SK-N-DZ (cell line): ENCODE measurements around a stretch of chr17.

GRCh38 chr17:59211159-59211706, 1.4 kb downstream of the SMG8 start:
RAMPAGE:
- cytosol, long total RNA = no peak
- nucleus, long total RNA = no peak

DNA sequence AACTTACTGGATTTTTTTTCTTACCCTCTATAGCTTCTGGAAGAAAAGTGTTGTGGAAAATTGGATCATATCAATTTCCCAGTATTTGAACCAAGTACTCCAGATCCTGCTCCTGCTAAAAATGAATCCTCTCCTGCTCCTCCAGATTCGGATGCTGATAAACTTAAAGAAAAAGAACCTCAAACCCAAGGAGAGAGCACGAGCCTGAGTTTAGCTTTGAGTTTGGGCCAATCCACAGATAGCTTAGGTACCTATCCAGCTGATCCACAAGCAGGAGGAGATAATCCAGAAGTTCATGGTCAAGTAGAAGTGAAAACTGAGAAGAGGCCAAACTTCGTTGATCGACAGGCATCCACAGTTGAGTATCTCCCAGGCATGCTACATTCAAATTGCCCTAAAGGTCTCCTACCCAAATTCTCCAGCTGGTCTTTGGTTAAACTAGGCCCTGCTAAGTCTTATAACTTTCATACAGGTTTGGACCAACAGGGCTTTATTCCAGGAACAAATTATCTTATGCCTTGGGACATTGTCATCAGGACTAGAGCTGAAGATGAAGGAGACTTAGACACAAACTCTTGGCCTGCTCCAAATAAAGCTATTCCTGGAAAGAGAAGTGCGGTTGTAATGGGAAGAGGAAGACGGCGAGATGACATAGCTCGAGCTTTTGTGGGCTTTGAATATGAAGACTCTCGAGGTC, 3.0 kb downstream of the SMG8 start:
RAMPAGE:
- cytosol, long total RNA = no peak
- nucleus, long total RNA = no peak

DNA sequence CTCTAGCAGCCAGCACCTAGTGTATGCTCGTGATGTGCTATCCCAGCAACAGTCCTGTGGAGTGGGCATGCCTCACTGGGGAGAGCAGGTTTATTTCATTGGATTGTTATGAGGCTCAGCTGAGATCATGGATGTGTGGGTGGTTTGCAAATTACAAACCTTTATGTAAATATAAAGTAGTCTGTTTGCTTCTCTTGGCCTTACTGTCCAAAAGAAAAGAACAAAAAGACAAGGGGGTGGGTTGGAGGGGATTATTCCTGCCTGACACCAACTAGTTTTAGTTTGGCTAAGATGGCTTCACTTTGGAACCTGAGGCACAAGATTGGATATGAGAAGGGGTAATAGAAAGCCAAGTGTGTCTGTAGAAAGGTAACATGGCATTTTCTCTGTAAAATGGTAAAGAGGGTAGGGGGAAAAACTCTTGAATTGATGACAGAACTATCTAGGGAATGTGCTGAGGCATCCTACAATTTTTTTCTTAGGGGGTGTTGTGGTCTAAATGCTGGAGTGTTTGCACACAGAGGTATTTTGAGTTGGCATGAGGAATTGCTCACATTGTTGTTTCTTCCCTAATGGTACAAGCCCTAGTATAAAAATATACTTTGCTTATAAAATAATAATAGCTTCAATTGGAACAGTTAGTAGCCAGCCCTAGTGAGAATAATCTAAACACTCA, 25.7 kb downstream of the YPEL2 start:
RAMPAGE:
- cytosol, long total RNA = no peak
- nucleus, long total RNA = no peak

DNA sequence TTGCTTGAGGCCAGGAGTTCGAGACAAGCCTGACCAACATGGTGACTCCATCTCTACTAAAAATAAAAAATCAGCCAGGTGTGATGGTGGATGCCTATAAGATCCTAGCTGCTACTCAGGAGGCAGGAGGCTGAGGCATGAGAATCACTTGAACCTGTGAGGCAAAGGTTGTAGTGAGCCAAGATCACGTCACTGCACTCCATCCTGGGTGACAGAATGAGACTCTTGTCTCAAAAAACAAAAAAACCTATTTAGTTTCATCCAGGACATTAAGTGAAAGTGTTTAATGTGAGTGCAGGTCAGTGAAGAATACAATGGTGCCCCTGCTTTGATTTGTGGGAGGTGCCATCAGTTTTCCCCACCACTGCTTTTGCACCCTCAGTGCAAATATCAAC, 11.8 kb downstream of the PTRH2 start:
RAMPAGE:
- cytosol, long total RNA = no peak
- nucleus, long total RNA = no peak

DNA sequence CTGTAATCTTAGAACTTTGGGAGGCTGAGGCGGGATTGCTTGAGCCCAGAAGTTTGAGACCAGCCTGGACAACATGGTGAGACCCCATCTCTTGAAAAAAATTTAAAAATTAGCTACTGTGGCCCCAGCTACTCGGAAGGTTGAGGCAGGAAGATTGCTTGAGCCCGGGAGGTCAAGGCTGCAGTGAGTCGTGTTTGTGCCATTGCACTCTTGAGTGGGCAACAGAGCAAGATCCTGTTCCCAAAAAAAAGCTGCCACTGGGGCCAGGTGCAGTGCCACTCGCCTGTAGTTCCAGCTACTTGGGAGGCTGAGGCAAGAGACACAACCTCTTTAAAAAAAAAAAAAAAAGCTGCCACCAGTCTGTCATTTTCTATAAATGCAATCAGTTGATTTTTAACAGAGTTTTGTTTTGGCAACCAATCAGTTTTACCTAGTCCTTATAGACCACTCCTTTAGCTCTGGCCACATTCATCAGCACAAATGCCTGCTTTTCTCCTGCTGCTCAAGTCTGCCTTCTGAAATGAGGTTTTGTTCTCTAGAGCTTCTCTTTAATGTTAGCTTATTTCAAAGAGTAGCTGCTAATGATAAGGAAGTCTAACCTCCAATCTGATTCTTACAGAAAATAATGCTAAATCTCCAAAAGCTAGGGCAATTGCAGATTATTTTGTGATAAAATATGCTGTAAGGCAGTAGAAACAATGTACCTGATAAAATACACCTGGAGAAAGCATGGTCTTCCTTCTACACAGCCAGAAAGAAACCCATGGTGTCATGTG, 64.9 kb downstream of the TUBD1 start:
RAMPAGE:
- cytosol, long total RNA = no peak
- nucleus, long total RNA = no peak

DNA sequence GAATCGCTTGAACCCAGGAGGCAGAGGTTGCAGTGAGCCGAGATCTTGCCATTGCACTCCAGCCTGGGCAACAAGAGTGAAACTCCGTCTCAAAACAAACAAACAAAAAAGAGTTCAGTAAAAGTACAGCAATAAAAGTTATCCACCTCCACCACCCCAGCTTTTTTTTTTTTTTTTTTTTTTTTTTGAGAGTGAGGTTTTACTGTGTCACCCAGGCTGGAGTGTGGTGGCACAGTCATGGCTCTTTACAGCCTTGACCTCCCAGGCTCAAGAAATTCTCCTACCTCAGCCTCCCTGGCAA, 48.9 kb downstream of the TUBD1 start:
RAMPAGE:
- cytosol, long total RNA = no peak
- nucleus, long total RNA = no peak

RAMPAGE:
- cytosol, long total RNA = no peak
- nucleus, long total RNA = no peak
These were observed 9.4 kb upstream of the HEATR6 start for GRCh38 chr17:60087992-60088586.

DNA sequence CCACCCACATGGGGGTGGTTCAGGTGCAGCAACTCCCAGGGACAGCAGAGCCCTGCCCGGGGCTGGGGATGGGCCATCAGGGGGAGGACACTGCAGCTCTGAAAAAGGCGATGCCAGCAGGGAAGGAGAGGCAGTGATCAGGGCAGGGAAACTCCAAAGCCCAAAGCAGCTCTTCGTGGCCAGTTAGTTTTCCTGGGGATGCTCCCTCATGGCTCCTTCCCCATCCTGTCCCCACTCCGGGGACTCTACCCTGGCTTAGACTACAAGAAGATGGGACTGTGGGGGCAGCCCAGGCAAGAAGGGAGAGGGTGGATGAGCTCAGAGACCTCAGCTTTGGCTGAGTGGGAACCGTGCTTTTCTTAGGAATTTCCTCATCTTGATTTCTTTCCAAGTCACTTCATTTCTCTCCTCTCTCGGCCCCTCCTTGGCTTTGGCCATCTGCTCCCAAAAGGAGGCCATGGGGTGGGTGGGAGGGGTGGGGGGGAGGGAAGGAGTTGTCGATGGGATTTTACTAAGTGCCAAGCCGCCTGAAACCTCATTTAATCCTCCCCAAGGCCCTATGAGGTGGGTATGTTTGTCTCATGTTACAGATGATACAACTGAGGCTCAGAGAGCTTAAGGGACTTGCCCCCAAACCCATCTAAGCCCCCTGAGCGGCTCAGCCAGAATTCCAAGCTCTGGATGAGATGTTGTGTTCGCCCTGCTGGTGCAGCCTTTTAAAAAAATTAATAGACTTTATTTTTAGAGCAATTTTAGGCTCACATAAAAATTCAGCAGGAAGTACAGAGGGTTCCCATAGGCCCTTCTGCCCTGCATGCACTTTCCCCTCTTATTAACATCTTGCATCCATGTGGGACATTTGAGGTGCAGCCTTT, 4.2 kb downstream of the CA4 start:
RAMPAGE:
- cytosol, long total RNA = no peak
- nucleus, long total RNA = no peak

DNA sequence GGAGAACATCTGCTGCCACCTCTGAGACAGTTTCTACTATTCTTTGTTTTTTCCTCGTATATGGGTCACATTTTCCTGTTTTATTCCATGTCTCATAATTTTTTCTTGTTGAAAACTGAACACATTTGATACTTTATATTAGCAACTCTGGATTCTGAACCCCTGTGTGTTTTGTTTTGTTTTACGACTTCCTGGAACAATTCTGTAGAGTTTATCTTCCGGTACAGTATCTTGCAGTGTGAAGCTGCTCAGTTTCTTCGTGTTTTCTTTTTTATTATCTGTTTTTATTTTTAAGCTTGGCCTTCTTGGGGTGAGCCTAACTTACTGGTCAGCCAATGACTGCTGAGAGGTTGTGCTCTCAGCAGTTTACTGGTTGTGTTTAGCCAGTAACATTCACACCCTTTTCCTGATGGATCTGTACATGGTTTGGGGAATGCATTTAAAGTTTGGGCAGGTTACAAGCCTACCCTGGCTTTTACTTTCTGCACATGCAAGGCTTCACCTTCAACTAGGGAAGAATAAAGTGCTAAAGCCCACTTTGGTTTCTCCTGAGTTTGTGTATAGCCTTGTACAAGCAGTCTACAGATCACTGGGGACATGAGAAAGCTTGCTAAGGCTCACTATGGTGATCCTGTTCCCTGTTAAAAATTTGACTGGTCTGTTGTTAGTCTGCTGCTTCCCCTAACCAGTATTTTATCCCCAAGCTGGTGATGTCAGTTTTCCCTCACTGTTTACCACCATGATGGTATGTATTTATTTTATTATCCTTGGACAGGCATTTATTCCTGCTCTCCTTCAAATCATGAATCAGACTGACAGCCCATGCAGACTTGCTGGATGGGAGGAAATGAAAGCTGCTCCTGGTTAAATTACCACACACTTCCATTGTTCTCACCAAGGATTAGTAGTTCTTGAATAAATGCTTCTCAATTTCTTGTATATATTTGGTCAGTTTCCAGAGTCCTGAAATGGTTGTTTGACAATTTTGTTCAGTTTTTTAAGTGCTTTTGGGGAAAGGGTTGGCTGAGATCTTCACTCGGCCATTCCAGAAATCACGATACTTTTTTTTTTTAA, 99.4 kb downstream of the CA4 start:
RAMPAGE:
- cytosol, long total RNA = no peak
- nucleus, long total RNA = no peak

RAMPAGE:
- cytosol, long total RNA = no peak
- nucleus, long total RNA = no peak
These were observed 948 bp downstream of the USP32 start for GRCh38 chr17:60390813-60391557.

DNA sequence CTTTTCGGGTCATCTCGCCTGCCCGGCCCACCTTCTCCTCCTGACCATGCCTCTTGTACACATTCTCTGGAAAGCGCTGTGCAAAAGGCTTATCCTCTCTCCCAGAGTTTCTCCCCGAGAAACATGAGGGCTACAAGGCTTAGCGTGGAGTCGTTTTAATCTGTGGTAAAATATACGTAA, 755 bp upstream of the USP32 start:
RAMPAGE:
- cytosol, long total RNA = no peak
- nucleus, long total RNA = no peak

RAMPAGE:
- cytosol, long total RNA = no peak
- nucleus, long total RNA = no peak
These were observed 811 bp downstream of the APPBP2 start for GRCh38 chr17:60525273-60525588.

DNA sequence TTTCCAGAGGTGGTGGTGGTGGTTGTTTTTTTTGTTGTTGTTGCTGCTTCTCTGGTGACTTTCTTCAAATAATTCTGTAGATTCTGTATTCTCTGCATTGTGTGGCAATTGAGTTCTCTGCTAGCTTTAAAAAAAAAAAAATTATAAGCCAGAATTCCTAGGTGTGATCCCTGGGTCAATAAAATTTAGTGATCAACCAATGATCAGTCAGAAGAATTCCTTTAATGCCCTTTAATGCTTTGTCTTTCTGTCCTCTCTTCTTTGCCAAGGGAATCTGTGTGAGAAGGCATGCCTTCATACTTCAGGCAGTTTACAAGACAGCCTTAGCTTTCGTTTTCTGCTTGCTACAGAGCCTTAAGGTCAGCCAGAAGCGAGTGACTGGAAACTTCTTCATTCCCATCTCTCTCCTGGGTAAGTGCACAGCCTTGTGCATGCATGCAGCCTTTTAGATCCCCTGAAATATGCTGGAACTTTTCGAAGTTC, 23.0 kb upstream of the PPM1D start:
RAMPAGE:
- cytosol, long total RNA = no peak
- nucleus, long total RNA = no peak

DNA sequence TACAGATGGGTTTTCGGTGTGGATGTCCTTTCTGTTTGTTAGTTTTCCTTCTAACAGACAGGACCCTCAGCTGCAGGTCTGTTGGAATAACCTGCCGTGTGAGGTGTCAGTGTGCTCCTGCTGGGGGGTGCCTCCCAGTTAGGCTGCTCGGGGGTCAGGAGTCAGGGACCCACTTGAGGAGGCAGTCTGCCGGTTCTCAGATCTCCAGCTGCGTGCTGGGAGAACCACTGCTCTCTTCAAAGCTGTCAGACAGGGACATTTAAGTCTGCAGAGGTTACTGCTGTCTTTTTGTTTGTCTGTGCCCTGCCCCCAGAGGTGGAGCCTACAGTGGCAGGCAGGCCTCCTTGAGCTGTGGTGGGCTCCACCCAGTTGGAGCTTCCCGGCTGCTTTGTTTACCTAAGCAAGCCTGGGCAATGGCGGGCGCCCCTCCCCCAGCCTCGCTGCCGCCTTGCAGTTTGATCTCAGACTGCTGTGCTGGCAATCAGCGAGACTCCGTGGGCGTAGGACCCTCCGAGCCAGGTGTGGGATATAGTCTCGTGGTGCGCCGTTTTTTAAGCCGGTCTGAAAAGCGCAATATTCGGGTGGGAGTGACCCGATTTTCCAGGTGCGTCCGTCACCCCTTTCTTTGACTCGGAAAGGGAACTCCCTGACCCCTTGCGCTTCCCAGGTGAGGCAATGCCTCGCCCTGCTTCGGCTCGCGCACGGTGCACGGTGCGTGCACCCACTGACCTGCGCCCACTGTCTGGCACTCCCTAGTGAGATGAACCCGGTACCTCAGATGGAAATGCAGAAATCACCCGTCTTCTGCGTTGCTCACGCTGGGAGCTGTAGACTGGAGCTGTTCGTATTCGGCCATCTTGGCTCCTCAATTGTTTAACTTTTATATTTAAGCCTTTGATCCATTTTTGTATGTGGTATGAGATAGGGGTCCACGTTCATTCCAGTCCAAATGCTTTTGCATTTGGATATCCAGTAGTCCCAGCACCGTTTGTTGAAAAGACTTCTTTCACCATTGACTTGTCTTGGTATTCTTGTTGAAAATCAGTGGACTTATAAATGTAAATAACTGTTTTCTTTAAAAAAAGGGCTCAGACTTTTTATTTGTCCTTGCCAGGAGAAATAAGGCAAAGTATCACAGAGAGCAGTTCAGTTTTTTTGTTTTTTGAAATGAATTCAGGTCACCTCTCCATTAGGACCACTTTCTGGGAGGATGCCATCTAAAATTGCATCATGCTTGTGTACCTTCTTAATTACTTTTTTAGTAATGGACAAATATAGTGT, 209.4 kb downstream of the BCAS3 start:
RAMPAGE:
- cytosol, long total RNA = no peak
- nucleus, long total RNA = no peak

GRCh38 chr17:61200816-61201428, 198.7 kb upstream of the TBX2 start:
RAMPAGE:
- cytosol, long total RNA = no peak
- nucleus, long total RNA = no peak

DNA sequence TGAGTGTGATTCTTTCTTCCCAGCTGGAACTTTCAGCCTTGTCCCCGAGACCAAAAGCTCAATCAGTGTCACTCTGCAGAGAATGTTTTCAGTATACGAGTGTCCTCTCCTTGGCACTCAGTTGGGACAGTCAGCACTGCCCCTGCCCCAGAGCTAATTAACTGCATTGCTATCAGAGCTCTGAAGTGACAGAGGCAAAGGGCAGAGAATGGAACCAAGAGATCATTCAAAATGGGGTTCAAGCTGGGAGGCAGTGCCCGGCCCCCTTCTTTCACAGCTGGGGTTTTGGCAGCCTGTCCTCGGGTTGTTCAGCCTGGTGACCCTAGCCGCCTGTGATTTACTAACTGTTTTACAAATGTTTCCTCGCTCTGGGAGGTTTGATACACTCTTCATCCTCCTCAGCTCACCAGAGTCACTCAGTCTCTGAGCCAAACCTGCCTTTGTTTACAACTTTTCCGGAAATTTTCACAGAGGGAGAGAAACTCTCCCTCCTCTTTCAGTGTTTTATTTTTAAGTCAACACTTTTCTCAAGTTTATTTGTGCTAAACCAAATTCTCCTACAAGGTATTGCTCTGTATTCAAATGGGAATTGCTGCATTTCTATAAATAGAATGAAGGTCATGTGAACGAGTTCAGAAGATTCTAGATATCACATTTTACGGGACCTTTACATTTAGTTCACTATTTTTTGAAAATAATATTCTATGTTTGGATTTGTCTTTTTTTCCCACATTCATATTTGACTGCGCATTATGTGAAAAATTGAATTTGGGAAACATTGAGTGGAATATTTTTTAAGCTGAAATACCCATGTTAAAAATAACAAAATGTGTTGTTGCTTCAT, 195.7 kb upstream of the TBX2 start:
RAMPAGE:
- cytosol, long total RNA = no peak
- nucleus, long total RNA = no peak

GRCh38 chr17:61239285-61239771, 160.3 kb upstream of the TBX2 start:
RAMPAGE:
- cytosol, long total RNA = no peak
- nucleus, long total RNA = no peak

GRCh38 chr17:61260323-61260989, 139.2 kb upstream of the TBX2 start:
RAMPAGE:
- cytosol, long total RNA = no peak
- nucleus, long total RNA = no peak

DNA sequence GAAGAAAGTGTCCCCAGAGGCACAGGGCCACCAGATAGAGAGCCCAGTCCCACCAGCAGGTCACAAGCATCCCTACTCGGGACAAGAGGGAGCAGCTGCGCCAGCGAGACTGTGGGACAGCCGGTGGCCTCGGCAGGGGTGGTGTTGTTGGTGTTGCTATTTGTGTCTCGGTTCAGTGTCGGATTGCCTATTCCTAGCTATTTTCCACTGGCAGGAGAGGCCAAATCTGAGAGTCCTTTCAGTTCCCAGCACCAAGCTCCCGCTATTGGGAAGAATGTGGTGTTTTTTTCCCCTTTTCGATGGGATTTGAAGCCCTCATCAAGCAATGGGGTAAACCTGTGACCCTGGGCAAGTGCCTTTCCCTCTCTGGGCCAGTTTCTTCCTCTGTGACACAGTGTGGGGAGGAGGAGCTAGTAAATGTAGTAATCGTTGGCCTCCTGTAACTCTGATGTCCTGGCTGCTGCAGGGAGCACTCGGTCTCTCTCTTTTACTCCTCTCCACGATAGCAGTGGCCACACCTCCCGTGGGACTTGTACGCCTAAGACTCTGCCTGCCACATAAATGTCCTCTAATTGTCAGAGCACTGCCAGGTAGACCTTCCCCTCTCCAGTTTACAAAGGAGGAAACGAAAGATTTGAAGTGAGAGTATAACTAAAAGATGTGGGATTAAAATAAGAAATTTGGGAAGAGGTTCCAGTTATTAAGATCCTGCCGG, 22.3 kb upstream of the TBX2 start:
RAMPAGE:
- cytosol, long total RNA = no peak
- nucleus, long total RNA = no peak

DNA sequence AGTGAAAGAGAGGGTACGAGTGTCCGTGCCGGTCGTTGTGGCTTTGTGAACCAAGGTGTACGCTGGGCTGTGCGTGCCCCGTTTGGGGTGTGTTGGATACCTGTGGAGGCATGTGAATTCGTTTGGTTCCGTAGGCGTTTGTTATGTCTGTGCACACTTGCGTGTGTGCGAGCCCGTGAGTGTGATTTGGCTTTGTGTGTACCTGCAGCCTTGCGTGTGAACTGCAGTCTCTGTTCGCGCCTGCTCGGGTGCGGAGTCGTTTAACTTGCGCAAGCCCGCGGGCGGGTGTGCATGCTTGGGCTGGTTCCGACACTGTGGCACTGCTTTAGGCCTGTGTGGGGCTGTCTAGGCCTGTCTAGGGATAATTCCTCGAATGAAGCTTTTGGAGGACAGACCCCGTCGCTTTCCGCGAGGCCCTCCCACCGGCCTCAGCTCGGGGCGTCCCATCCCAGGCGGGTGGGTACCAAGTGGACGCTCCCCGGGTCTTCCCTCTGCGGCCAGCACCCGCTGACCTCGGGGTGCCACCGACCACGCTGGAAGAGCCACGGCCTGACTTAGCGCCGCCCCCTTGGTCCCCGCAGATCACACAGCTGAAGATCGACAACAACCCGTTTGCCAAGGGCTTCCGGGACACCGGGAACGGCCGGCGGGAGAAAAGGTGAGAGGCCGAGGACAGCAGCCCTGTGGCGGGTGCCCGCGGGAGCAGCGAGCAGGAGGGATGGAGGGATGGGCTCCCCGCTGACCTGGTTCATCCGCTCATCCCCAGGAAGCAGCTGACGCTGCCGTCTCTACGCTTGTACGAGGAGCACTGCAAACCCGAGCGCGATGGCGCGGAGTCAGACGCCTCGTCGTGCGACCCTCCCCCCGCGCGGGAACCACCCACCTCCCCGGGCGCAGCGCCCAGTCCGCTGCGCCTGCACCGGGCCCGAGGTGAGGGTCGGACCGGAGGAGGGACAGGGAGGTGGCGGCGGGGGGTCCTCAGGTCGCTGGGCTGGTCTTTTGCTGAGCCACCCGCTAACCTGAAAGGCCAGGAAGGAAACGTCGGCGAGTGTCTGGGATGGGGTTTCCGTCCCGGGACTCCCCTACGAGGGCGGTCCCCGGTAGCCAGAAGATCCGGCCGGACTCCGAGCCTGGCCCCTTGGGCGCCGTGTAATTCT, 4.6 kb downstream of the TBX2 start:
RAMPAGE:
- cytosol, long total RNA = no peak
- nucleus, long total RNA = no peak